Heart left ventricle (tissue), 7 donors: Measurements from ENCODE around the gene CHD2.

DNA sequence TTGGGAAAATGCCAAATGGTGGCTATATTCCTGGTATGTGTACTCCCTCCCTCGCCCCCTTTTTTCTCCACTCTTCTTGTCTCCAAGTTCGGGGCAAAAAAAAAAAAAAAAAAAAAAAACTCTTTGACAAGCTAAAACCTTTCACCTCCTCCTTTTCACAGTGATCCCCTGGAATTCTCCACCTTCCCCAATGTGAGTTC, 263.0 kb upstream of the ST8SIA2 start:
- PRO-cap, 6 experiments: no peak in any of the 6 experiments
- RAMPAGE, long total RNA, 2 experiments: no peak in any of the 2 experiments
- RRBS: no CpG with 5 or more reads among the region's 2 CpGs

GRCh38 chr15:92161091-92161497, 232.6 kb upstream of the ST8SIA2 start:
- PRO-cap, 6 experiments: no peak in any of the 6 experiments
- RAMPAGE, long total RNA, 2 experiments: no peak in any of the 2 experiments
- RRBS: no CpG with 5 or more reads among the region's 3 CpGs

- PRO-cap, 6 experiments: no peak in any of the 6 experiments
- RAMPAGE, long total RNA, 2 experiments: no peak in any of the 2 experiments
- RRBS: no CpG with 5 or more reads among the region's 6 CpGs
These were observed 41.2 kb downstream of the FAM174B start for GRCh38 chr15:92614318-92614789.

DNA sequence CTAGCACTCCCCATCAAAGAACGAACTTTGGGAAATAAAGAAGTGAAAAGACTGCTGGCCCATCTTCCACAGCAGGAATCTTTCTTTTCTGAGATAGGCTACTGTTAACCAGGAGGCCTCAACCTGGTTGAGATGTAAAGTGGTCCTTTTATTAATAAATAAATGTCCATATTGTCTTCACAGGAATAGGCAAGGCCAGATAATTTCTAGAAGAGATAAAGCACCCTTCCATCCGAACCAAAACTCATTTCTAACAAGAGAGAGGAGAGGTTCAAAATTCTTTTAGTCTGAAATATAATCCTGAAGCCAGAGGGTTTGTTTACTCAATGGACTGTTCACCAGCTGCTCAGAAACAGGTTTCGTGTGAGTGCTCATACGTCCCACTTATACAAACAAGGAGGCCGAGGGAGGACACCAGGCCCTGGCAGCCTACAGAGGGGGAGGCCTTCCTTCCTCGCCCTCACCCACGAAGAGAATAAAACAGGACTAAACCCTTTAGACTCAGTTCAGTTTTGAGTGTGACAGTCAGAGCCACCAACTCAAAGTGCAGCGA, 17.5 kb downstream of the FAM174B start:
- PRO-cap, 6 experiments: no peak in any of the 6 experiments
- RAMPAGE, long total RNA, 2 experiments: no peak in any of the 2 experiments
- RRBS: no CpG with 5 or more reads among the region's 8 CpGs

GRCh38 chr15:92638584-92639643, 16.7 kb downstream of the FAM174B start:
- PRO-cap, 6 experiments: no peak in any of the 6 experiments
- RAMPAGE, long total RNA, 2 experiments: no peak in any of the 2 experiments
- RRBS: no CpG with 5 or more reads among the region's 19 CpGs

GRCh38 chr15:92648488-92648843, 7.1 kb downstream of the FAM174B start:
- PRO-cap, 6 experiments: no peak in any of the 6 experiments
- RAMPAGE, long total RNA, 2 experiments: no peak in any of the 2 experiments
- RRBS: no CpG with 5 or more reads among the region's 4 CpGs

DNA sequence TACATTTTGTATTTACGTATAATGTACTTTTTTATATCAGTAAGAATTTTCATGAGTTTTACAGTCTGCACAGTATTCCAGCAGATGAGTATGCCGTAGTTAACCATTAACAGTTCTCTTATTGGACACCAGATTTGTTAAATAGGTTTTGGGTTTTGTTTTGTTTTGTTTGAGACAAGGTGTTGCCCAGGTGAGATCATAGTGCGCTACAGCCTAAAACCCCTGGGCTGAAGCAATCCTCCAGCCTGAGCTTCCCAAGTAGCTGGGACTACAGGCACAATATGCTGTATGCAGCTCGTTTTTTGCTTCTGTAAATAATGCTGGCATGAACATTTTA, 88.6 kb upstream of the CHD2 start:
- PRO-cap, 6 experiments: no peak in any of the 6 experiments
- RAMPAGE, long total RNA, 2 experiments: no peak in any of the 2 experiments
- RRBS: no CpG with 5 or more reads among the region's 4 CpGs

DNA sequence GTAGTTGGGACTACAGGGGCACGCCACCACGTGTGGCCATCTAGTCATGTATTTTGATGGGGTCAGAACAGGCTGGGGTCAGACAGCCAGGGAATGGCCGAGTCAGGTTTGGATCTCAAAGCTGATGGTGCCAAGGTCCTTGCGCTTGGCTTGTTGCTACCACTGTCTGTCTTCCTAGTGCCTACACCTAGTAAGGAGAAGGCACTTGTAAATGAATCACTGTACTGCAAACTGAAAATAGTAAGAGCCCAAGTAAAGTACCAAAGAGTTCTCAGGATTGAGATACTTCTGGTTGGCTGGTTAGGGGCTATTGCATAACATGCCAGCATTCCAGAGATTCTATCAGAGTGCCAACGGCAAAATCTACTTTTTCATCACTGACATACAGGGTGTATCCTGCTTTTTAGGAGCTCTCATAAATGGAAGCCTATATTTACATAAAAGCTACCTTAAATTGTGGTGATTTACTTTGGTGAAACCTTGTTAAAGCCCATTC, 30.9 kb upstream of the CHD2 start:
- PRO-cap, 6 experiments: no peak in any of the 6 experiments
- RAMPAGE, long total RNA, 2 experiments: no peak in any of the 2 experiments
- RRBS: no CpG with 5 or more reads among the region's 5 CpGs

DNA sequence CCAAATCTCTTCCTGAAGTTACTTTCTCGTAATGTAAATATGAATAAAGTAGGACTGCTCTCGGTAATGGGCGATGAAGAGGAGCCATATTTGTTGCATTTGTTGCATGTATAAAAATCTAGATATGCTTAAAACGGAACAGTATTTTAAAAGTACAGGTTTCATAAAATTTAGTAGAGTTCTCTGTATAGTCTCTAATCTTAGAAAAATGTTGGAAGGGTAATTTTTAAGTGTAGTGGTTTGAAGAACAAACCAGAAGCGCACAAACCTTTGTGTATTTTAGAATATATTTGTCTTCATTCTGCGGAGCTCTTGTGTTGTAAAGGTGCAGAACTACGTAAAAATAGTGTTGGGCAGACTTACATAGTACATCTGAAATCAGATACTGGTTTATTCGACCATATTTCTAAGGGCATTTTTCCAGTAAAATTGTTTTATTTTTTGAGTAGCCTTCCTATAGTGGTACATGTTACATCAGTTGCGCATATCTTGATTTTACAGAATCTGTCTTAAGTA, 15.9 kb upstream of the CHD2 start:
- PRO-cap, 6 experiments: no peak in any of the 6 experiments
- RAMPAGE, long total RNA, 2 experiments: no peak in any of the 2 experiments
- RRBS: no CpG with 5 or more reads among the region's 9 CpGs

GRCh38 chr15:92895161-92895851, 4.8 kb upstream of the CHD2 start:
- PRO-cap, 6 experiments: no peak in any of the 6 experiments
- RAMPAGE, long total RNA, 2 experiments: no peak in any of the 2 experiments

DNA sequence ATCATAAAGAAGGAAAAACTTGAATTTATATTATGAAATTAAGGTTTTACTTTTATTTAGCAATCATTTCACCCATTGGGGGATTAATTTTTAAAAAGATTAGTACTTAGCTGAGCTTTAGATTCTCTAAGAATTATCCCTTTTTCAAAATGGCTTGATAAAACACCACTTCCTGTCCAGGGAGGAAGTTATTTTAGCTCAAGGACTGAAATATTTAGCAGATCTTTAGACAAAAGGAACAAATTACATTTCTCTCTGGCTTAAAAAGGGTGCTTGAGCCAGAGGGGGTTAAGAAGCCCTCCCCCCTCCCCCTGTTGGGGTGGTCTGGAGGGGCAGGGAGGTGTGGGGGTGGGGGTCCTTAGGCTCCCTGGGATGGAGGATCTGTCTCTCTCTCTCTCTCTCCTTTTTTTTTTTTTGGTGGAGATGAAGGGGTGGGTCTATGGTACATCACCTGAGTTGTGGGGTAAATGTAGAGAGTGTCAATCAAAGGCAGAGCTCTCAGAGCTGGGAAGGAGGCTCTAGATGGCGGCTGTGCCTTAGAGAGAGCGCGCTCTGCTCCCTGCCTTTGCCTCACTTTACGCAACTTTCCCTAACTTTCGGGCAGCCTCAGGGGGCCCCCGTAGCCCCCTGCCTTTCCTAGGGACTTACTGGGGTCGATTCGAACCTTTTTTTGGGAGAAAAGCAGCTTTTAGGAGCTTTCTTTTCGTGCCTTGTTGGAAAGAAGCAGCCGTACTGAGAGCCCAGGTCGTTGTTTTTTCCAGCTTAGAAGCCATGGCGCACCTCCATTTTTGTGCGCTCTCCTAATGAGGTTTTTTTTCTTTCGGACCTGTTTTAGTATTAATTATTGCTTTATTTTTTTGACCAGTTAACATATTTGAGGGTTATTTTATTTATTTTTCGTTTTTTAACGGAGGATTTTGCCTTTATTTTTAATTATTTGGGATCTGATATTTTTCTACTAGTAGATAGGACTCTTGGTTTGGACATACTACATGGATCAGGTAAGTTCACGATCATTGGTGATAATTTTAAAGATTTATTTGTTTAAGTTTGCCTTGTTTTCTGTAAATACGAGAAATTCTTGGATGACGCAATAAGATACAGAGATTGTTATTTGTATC, at the start of gene CHD2:
CHD2 (plus strand) TSS at position 501 of the 1,121 bp plus-strand sequence.
- PRO-cap, 6 experiments: peak in 6 of 6 experiments; most common plus-strand start position 501 of the sequence (in 6); most common minus-strand start position 757 of the sequence (in 3)
- RAMPAGE, long total RNA, 2 experiments: start-site peak on the plus strand in 2 of 2 experiments, centred at positions 505 to 506 of the sequence, 318 to 411 reads per replicate
- RRBS: no CpG with 5 or more reads among the region's 19 CpGs

GRCh38 chr15:92918754-92919028, 18.6 kb downstream of the CHD2 start:
- PRO-cap, 6 experiments: no peak in any of the 6 experiments
- RAMPAGE, long total RNA, 2 experiments: no peak in any of the 2 experiments
- RRBS: no CpG with 5 or more reads among the region's 5 CpGs

DNA sequence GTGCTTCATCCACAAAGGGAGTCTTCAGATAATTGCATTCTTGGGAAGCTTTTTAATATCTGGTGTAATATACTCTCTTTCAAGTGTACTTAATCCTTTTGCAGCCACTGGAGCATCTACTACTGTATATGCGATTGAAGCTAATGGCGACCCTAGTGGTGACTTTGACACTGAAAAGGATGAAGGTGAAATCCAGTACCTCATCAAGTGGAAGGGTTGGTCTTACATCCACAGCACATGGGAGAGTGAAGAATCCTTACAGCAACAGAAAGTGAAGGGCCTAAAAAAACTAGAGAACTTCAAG, 42.6 kb downstream of the CHD2 start:
- PRO-cap, 6 experiments: no peak in any of the 6 experiments
- RAMPAGE, long total RNA, 2 experiments: no peak in any of the 2 experiments
- RRBS: no CpG with 5 or more reads among the region's 2 CpGs

DNA sequence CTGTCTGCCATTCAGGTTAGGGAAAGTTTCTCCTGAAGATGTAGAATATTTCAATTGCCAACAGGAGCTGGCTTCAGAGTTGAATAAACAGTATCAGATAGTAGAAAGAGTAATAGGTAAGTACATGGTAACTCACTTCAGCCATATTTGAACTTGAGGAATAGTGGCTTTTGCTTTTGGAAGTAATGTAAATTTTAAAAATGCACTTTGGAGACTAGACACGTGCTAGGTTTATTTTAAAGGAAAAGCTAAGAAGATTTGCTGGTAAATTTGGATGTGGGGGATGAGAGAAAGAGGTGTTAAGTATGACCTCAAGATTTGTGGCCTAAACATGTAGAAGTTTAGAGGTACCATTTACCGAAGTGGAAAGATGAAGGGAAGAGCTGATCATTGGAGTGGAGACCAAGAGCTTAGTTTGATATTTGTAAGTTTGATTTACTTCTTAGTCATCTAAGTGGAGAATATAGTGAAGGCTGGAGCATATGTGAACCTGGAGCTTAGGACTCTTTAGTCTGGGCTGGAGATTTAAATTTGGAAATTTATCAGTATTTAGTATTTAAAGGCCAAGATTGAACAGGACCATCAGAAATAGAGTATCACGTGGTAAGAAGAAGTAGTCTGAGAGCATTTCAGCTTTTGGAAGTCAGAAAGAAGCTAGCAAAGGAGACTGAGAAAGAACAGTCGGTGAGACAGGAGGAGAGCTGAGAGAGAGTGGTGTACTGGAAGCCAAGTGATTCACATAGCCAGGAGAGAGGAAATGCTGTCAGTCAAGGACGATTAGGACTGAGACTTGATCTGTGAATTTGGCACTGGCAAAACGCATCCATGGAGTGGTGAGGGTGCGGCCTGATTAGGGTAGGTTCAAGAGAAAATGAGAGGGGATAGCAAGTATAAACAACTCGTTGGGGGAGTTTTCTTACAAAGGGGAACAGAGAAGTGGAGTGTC, 44.5 kb downstream of the CHD2 start:
- PRO-cap, 6 experiments: no peak in any of the 6 experiments
- RAMPAGE, long total RNA, 2 experiments: no peak in any of the 2 experiments
- RRBS: no CpG with 5 or more reads among the region's 8 CpGs

GRCh38 chr15:92974403-92975282, 74.5 kb downstream of the CHD2 start:
- PRO-cap, 6 experiments: no peak in any of the 6 experiments
- RAMPAGE, long total RNA, 2 experiments: start-site peak on the plus strand in 1 of 2 experiments, at chr15:92974875-92974899 at its widest, 20 reads per replicate
- RRBS: no CpG with 5 or more reads among the region's 8 CpGs

- PRO-cap, 6 experiments: no peak in any of the 6 experiments
- RAMPAGE, long total RNA, 2 experiments: start-site peak on the plus strand in 1 of 2 experiments, at chr15:92980821-92980911 at its widest, 27 reads per replicate
- RRBS: no CpG with 5 or more reads among the region's 1 CpG
These were observed 80.4 kb downstream of the CHD2 start for GRCh38 chr15:92980544-92980938.

- PRO-cap, 6 experiments: no peak in any of the 6 experiments
- RAMPAGE, long total RNA, 2 experiments: no peak in any of the 2 experiments
- RRBS: no CpG with 5 or more reads among the region's 1 CpG
These were observed 63.6 kb downstream of the RGMA start for GRCh38 chr15:93025366-93025941.

- PRO-cap, 6 experiments: peak in 5 of 6 experiments; most common plus-strand start chr15:93071803 (in 5); most common minus-strand start chr15:93071736 (in 1)
- RAMPAGE, long total RNA, 2 experiments: no peak in any of the 2 experiments
- RRBS: 0% methylated on average over 2 of the region's 30 CpGs
These were observed 17.8 kb downstream of the RGMA start for GRCh38 chr15:93070864-93071967.

DNA sequence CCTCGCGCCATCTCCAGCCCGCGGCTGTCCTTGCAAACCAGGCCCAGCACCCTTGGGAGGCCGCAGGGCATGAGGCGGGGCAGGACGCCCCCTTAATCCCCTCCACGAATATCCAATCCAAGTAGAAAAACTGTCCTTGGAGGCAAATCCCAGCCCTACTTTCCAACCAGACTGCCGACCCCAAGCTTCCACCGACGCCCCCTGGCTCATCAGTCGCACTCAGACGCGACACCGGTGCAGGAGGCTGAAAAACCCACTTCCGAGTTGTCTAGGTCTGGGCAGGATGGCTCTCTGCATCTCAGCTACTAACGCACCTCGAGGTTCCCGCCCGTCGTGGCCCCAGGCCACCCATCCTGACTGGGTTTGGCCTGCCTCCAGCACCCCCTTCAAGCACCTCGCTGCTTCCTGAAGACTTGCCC, 15.6 kb downstream of the RGMA start:
- PRO-cap, 6 experiments: no peak in any of the 6 experiments
- RAMPAGE, long total RNA, 2 experiments: no peak in any of the 2 experiments
- RRBS: 25% methylated on average over 3 of the region's 22 CpGs

- PRO-cap, 6 experiments: peak in 2 of 6 experiments; most common plus-strand start chr15:93986182 (in 1); most common minus-strand start chr15:93986068 (in 2)
- RAMPAGE, long total RNA, 2 experiments: no peak in any of the 2 experiments
- RRBS: no CpG with 5 or more reads among the region's 5 CpGs
These were observed 245.4 kb upstream of the MCTP2 start for GRCh38 chr15:93985896-93986444.